Thoracic aorta (tissue), 1 donor: Measurements from ENCODE around the genes TIMM8A, ARMCX6, RAB40AL, BEX4 and TCEAL9.

- RAMPAGE, long total RNA, result start-site peak on the minus strand at chrX:101348653-101348752, 65 reads
Measured at GRCh38 chrX:101348279-101349297, at the start of gene TIMM8A. Gene TIMM8A (minus strand): TSS chrX:101348742.

DNA sequence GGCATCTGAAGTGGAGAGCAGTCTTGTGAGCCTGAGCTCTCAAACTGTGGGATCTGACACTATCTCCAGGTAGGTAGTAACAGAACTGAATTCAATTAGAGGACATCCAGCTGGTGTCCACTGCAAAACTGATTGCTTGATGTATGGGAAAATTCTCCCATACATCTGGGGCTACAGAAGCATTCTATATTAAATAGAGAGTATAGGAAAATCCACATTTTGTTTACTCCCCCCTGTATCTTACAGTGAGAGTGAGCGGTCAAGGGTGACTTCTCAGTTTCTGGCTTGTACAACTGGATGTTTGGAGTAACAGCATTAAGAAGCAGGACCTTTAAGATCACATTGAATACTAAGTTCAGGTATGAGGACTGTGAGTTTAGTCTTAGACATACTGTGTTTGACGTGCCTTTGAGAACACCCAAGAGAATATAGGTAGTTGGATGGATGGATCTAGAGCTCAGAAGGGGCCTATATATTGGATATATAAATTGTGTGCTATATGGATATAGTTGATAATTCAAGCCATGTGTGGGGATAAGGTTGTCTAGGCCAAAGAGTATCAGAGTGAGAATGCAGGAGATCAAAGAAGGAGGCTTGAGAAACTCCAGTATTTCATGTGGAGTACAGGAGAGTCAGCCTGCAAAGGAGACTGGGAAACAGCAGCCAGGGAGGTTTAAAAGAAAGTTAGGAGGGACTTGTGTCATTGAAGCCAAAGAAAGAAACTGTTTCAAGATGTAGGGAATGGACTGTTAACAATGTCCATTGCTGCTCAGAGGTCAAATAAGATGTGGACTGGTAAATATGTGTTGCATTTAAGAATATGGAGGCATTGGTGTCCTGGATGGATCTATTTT lies 16.7 kb downstream of the HNRNPH2 start:
- RAMPAGE, long total RNA, result no peak

- RAMPAGE, long total RNA, result no peak
Measured at GRCh38 chrX:101484843-101485151, 459 bp upstream of the ARMCX4 start.

GRCh38 chrX:101617756-101618156 lies at the start of gene ARMCX6:
Gene ARMCX6 (minus strand): TSS chrX:101618000.
- RAMPAGE, long total RNA, result start-site peak on the minus strand at chrX:101617910-101618007, 72 reads

GRCh38 chrX:101624894-101625240 lies 1.9 kb downstream of the ARMCX3 start:
- RAMPAGE, long total RNA, result no peak

GRCh38 chrX:102651955-102652816 lies 903 bp downstream of the GPRASP1 start:
- RAMPAGE, long total RNA, result no peak

- RAMPAGE, long total RNA, result no peak
Measured at GRCh38 chrX:102936852-102937342, at the start of gene RAB40AL. Gene RAB40AL (plus strand): TSS chrX:102937272.

DNA sequence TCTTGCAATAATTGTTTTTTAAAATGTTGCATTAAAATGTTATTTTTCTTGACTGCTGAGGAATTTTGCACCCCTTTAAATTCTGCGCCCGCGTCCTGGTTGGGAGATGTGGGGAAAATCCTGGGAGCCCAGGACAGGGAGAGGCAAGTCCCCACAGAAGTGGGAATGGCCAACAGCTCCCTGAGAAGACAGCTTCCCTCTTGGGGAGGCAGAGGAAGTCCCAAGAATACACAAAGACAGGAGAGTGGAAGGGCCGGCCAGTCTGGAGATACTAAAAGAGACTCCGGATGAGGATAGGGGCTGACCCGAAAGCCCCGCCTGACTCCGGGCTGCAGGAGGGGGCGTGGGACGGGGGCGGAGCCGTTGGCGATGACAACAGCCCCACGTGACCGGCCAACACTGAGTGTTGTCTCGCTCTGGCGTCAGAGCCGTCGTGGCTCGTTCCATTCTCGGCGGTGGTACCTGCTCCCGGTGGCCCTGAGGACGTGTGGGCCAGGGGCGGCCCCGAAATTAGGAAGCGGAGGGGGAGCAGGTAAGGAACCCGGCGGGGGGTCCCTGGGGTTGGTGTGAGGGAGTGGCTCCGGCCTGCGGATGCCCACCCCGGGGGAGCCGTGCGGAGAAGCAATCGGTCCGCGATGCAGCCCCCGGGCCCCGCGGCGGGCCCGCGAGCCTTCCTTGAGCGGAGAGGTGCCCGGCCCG lies at the start of gene BEX4:
Gene BEX4 (plus strand): TSS at position 402 of the 699 bp plus-strand sequence.
- RAMPAGE, long total RNA, result start-site peak on the plus strand centred at position 423 of the sequence, 48 bp wide, 752 reads

DNA sequence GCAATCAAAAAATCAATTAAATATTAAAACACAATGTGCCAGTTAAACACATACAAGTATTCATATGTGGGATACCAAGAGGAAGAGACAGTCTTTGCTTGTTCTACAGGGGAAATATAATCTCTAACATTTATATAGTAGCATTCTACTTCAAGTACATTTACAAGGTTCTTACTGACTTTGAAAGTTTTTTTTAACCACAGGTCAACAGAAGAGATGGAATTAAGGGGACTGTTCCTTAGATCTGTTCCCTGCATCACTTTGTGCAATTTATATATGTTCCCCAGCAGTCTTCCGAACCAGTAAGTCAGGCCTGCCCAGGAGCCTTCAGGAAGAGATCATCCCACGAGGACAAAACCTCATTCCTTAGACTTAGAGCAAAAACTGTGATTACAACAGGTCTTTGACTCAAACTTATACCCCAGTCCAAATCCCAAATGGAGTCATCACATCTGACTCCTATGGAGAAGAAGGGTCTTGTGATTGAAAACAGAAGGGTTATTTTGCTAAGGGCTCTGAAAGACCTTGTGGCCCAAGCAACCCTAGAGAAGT lies 2.9 kb downstream of the TCEAL8 start:
- RAMPAGE, long total RNA, result no peak

DNA sequence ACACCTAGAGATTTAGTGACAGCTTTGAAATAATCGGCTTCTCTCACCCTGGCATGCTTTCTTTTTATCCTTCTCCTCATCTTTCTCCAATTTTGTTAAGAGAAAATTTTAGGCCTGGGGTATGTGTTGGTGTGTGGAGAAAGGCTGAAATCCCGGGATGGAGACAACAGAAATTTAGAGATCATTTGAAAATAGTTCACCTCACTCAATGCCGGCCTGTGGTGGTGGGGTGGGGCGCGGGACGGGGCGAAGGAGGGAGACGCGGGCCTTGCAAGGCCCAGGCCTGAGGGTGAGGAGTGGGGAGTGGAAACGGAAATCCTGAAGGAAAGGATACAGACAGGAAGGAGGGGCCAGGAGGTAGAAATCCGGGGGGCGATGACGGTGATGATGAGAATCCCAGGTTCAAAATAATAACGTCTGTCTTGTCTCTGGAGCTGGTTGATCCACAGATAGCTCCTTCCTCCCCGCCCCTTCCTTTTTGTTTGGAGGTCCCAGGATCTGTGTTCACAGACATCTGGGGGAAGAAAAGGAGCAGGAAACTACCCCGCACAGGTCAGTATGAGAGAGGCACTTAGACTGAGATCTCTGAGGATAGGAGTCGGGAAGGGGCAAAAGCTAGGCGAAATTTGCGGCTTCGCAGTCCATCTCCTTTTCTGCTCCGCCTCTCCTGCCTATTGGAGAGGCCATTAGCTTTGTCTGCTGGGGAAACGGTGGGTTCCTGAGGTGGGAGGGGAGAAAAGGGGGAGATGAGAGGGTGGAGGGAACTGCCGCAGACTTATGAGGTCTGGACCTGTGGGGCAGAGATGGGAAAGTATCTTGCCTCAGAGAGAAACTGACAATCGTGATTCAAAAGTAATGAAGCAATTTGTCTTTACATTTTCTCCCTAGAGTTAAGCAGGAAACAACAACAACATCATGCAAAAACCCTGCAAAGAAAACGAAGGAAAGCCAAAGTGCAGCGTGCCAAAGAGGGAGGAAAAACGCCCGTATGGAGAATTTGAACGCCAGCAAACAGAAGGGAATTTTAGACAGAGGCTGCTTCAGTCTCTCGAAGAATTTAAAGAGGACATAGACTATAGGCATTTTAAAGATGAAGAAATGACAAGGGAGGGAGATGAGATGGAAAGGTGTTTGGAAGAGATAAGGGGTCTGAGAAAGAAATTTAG lies 833 bp downstream of the TCEAL7 start:
- RAMPAGE, long total RNA, result no peak

DNA sequence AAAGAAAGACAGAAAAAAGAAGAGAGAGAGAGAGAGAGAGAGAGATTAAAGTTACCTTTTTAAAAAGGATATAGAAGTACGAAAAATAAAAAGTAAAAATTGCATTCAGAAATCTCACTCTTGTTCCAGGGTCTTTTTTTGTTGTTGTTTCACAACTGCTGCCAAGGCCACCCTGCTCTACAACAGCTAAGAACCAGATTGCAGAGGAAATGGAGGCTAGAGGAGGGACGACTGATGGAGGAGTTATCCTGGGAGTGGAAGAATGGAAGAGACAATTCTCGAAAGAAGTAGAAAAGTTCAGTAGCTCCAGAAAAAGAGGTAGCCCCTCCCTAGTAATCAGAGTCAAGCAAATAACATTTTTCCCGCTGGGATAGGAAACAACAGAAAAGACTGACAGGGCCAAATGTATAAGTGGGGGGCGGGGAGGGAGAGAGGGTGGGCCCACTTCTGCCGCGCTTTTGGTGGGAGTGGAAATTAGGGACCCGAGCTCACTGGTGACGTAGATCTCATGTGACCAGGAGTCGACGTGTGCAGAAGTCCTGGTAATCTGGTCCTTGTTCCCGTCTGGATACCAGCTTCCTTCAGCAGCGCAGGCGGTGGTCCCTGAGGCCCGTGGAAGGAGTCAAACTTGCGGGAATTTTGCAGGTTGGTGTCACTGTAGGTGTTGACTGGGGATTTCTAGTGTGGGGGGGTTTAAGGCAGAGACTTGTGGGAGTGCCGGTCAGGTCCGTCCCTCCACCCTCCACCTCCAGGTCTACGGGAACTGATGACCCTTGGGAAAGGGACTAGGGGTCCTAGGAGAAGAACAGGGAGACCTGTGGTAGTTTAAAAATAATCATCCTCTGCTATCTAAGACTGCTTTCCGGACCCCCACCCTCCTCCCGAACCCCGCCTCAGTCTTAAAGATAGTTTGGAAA lies at the start of gene TCEAL9:
Gene TCEAL9 (plus strand): TSS at position 545 of the 917 bp plus-strand sequence.
- RAMPAGE, long total RNA, result start-site peak on the plus strand centred at position 558 of the sequence, 60 bp wide, 4,384 reads

GRCh38 chrX:103356879-103357544 lies 706 bp downstream of the TCEAL9 start:
- RAMPAGE, long total RNA, result no peak

GRCh38 chrX:103586287-103587339 lies 1.3 kb downstream of the TCEAL4 start:
- RAMPAGE, long total RNA, result start-site peak on the minus strand at chrX:103586412-103586476, 19 reads

- RAMPAGE, long total RNA, result no peak
Measured at GRCh38 chrX:103587720-103588313, 2.5 kb downstream of the TCEAL4 start.

GRCh38 chrX:103624714-103625514 lies 3.9 kb upstream of the TCEAL1 start:
- RAMPAGE, long total RNA, result no peak

DNA sequence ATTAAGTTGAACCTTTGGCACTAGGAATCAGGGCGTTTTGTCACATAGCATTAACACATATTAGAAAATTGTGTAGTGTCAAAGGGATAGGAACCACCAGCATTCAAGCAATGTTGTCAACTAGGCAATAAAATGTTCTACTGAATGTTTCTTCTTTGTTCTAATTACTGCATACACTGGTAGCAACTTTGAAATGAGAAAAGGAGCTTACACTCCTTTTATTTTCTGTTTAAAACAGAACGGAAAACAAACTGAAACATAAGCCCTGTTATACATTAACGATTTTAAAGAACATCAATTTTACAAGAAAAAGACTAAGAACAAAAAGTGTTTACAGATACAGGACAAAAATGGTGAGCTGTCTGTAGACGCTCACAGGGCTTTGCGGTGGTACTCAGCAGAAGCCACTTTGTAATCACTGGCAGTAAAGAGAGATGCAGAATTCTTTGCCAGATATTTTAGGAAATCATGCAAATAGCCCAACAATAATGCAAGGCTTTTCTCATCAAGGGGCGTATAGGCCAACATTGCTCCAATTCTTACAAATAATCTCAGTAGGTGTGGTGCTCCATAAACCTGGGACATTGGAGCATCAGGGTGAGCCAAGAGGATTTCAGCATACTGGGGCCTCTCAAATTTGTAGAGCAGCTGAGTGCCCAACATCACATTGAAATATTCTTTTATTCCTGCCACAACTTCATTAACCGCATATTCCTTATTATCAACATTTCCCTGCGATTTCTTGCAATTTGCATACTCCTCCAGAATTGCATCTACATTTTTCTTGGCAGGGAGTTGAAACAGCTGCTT lies 10.5 kb downstream of the MORF4L2 start:
- RAMPAGE, long total RNA, result no peak

GRCh38 chrX:103679217-103680028 lies 7.1 kb downstream of the MORF4L2 start:
- RAMPAGE, long total RNA, result no peak

DNA sequence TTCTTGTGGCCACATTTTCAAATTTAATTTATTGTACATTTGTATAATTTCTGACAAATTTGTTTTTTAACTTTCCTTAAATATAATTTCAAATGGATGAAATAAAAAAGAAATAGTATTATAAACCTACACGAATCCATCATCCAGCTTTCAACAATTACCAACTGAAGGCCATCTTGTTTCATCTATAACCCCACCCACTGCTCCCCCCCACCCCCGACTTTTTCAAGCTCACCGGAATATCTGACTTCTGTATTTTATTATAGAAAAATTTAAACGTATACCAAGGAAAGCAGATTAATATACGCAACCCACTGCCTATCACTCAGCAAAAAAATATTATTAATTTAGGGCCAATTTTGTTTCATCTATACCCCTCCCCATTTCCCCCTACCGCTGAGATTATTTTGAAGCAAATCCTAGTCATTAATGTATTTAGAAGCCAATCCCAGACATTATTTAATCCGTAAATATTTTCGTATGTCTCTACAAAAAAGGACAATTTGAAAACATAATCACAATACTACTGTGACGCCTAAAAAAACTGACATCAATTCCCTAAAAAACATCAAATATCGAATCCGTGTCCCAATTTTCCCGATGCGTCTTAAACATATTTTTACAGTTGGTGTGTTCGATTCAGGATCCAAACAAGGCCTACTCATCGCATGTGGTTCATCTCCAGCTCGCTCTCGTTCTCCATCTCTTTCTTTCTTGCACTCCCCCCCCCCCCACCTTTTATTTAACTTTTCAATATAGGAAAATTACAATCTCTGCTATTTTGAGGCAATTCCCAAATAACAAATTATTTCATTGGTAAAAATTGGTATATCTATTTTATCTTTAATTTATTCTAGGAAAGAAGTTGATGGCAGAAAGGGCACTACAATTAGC lies 848 bp downstream of the MORF4L2 start:
- RAMPAGE, long total RNA, result no peak

DNA sequence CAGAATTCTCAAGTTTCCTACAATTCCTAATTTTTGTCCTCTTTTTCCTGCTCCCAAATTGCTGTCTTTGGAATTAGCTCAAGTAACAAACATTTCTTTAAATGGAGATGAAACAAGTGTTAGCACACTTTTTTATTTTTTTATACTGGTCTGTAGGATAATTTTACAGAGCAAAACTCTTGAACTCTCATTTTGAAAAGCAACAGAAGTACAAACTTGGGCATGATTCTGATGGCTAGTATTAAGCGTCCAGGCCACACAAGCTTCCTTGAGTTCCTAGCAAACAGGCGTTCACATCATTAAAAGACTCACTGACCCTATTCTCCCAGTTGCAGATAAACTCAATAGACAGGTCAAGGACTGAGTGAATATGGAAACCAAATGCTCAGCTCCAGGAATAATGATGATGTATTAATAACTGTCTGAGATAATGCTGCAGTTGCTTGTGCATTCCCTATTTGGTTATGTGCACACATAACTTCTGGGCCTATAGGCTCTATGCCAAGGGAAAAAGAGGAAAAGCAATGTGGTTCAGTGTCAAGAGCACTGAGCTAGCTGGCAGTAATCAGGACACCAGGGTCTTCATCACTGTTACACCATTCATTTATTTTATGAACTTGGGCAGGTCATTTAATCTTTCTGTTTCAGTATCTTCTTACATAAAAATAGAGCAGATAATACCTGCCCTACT lies 3.6 kb downstream of the RAB9B start:
- RAMPAGE, long total RNA, result no peak

GRCh38 chrX:103830782-103831209 lies 1.3 kb downstream of the RAB9B start:
- RAMPAGE, long total RNA, result no peak